Monocyte (primary cell): ENCODE results near the gene FOXD4L6.

- PRO-cap, 2 experiments = no peak in any of the 2 experiments
Observed at GRCh38 chr9:37283286-37284612, 138.7 kb upstream of the GRHPR start.

DNA sequence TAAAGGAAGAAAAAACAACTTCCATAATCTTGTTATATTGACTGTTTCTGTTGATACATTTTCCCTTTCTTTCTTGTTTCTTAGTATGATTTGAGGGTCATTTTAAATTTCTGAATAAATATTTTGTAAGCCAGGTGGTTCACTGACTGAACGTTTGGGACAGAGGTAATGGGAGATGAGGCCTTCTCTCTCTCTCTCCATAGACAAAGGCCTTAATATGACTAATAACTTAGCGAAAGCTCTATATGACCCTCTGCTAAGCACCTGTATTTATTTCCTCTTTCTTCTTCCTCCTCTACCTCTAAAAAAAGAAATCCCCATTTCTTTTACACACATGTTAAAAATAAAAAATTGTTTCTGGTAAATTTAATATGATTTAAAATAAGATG is 128.9 kb upstream of the GRHPR start:
- PRO-cap, 2 experiments = no peak in any of the 2 experiments

DNA sequence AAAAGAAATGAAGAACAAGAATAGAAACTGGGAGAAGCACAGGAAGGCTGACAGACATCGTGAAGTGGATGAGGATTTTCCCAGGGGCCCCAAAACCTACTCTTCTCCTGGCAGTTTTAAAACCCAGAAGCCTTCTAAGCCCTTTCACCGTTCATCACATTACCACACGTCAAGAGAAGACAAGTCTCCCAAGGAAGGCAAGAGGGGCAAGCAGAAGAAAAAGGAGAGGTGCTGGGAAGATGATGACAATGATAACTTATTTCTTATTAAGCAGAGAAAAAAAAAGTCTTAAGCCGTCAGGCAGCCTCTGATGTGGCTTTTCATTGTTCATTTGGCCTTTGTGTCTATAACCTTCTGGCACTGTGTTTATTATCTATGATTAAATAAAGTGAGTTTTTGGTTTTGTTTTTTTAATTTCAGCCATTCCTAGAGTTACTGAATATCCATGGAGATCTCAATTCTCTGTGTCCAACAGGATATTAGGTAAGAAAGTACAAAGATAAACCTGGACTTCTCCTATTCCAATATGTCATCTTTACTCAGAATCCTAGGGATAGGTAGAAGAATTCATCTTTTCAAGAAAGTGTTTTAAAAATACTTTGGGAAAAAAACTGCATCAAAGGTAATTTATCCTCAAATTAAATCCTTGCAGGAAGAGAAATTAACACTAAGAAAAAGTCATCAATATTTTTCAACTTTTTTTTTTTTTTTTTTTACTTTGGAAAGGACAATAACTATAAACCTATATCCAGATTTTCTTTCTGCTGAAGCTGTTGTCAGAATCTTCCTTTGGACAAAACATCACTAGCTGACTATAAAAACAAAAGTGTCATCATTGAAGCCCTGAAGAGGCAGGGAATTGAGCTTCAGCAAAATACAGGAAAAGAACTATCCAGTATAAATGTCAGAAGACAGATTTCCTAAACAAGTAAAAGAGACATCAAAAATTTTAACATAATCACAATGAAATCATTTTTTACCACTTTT is 65.2 kb upstream of the GRHPR start:
- PRO-cap, 2 experiments = no peak in any of the 2 experiments

DNA sequence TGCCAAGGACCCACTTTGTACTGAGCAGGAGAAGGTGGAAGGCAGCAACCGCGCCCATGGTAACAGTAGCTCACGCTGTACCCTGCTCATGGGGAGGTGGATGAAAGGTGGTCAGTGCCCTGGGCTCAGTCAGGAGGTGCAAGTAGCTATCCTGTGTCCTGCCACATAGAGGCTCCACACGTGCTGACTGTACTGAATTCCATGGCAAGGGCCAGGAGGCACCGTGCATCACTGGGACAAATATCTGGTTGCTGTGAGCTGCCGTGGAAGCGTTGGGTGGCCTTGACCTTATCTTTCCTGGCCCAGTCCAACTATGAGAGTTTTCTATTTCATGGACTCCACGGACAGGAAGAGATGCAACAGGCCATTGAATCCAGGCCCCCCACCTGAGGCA is 1.6 kb downstream of the GRHPR start:
- PRO-cap, 2 experiments = no peak in any of the 2 experiments

- PRO-cap, 2 experiments = no peak in any of the 2 experiments
Observed at GRCh38 chr9:37502422-37502674, 16.6 kb downstream of the POLR1E start.

- PRO-cap, 2 experiments = no peak in any of the 2 experiments
Observed at GRCh38 chr9:37575388-37575985, 693 bp downstream of the FBXO10 start.

DNA sequence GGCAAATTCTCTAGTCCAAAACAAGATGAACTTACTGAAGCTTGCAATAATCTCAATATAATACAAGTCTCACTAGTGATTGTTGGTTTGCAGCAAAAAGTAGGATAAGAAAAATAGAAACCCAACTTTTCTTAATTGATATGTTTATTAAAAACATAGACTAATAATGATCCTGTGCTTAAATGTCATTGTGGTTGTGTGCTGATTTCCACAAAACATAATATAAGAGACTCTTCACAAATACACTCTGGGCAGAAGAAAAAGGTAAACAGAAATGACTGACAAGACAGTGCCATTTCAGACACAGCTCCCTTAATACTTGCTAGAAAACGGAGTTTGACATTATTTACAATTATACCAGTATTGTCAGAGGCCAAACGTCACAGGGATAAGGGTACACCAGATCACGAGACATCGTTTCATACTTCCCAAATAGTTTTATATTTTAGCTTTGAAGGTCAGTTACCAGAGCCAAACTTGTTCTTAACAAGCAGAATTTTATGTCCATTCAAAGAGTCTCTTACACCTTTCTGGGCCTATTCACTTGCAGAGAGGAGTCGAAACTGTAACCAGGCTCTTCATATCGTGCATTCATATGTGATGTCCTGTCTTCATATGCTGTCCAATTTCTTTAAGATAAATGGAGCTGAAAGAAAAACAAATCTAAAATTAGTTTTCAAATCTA is 4.0 kb downstream of the TOMM5 start:
- PRO-cap, 2 experiments = no peak in any of the 2 experiments

GRCh38 chr9:37801120-37801943 is 735 bp downstream of the DCAF10 start:
- PRO-cap, 2 experiments = peak in 2 of 2 experiments; most common minus-strand start chr9:37801392 (in 2)

DNA sequence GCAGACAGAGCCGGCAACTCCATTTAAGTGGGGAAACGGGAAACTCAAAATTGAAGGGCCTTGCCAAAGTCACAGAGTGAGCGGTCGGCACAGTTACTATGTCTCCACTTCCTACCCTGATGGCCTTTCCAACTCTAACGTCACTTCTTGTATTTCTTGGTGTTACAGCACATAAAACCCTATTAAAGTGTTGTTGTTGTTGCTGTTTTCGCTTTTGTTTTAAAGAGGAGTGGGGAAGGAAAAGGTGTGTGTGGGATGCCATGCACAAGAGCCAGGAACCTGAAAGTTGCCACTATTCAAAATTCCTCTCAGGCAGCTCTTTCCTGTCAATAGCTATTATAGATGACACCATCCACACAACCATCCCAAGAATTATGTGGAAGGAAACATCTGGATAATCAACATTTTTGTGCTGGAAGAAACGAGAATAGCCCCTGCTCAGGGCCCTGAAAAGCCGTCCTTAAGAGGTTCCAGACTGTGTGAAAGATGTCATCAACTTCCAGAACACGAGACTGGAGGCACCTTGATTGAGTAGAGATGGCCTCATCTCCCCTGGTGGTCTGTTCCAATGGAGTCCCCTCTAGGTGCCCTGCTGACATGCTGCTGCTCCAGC is 79.3 kb downstream of the SHB start:
- PRO-cap, 2 experiments = no peak in any of the 2 experiments

DNA sequence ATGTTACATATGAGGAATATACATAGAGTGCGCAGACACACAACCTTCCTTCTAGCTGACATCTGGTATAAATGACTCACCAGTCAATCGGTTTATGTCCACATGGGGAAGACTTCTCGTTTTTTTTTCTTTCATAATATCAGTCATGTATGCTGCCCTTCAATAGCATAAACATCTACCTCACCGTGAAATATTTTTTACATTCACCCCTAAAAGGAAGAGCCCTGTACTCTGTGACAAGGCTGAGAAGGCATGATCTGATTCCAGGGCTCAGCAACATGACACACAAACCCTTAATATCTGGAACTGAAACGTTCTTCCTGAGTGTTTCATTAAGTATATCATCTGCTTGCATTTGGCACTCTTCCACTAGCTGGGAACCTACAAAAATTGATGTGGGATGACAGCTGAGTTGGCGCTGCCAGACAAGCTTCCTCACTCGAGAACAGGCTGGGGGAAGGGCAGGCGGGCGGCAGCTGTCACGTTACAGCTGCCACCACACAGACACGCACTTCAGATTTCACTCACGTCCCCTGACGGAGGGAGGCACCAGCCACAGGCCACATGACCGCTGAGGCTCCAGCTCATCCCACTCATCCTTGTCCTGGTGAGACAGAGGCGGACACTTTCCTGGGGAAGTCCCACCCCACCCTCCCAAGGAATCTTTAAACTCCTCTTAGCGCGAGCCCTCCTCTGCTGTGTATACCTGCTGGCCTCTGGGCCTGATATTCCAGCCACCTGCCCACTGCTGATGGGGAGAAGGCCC is 74.2 kb downstream of the SHB start:
- PRO-cap, 2 experiments = peak in 2 of 2 experiments; most common plus-strand start position 224 of the sequence (in 1); most common minus-strand start position 522 of the sequence (in 2)

DNA sequence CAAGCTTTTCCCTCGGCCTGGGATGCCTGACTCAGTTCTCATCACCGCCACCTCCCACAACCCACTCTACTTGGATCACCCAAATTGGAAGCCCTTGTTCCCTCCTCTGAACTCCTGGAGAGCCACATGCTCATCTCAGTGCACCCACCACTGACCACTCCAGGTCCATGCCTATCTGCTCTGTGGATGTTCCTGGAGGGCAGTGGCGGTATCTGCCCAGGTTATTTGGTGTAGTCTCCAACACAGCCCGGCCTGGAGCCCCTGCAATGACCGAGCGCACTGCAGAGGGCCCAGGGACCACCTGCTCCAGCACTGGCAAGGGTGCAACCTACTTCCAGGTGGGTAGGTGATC is 58.5 kb downstream of the SHB start:
- PRO-cap, 2 experiments = no peak in any of the 2 experiments

DNA sequence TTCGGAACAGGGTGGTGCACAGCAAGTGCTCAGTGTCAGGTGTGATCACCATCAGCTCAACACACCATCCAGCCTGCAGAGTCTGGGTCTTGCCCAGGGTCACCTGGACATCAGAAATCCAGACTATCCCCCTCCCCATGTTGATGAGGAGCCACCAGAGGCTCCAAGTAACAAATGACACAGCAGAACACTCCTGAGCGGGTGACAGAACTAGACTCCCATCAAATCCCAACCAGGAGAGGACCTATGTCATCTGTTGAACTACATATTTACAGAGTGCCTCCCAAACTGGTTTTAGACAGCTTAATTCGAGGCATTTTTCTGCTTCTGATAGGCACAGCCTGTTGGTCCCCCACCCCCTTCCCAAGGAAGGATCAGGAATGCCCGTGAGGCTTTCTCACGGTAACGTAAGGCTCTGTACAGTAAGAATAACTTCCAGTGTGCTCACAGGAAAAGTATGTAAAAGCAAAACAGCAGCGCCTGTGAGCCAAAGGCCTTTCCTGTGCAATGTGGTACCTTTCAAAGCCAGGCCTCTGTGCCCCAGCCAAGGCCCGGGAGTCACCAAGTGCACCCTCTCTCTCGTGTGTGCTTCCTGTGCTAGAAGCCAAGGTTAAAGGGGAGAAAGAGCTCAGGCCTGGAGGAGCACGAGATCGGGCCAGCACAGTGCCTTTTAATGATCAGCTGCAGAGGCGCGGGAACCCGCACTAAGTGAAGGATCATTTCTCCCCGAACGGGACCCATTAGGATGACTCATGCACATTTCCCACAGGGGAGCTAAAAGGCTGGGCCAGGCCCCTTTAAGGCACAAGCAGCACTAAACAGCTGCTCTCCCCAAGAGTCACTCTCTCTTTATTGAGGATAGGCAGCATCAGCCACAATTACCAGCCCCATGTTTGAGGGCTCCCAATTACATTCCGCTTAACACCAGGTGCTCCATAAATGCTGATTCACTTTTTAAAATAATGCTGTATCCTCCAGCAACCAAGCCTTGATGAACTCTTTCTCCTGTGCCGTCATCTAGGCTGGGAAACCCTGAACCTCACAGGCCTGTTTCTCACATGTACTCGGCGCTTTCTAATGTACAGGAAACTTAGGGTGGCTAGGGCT is 43.0 kb downstream of the SHB start:
- PRO-cap, 2 experiments = no peak in any of the 2 experiments

GRCh38 chr9:38067044-38068005 is 1.7 kb downstream of the SHB start:
- PRO-cap, 2 experiments = no peak in any of the 2 experiments

DNA sequence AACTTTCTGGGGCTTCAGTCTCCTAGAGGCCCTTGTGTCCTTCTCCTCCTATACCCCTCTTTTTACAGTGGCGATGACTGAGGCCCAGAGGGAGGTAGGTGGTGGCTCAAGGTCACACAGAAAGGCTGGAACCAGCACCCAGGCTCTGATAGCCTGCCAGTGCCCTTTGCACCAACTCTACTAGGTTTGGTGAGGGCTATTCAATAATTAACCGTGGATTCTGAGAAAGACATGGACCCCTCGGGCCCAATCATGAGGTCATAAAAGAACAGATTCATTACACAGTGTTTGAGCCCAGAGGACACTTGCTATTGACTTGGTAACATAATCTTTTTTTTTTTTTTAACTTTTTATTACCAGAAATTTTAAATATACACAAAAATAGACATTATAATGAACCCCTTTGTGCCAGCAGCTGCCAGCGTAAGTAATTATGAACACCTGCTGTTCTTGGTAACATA is 6.1 kb upstream of the ALDH1B1 start:
- PRO-cap, 2 experiments = no peak in any of the 2 experiments

- PRO-cap, 2 experiments = no peak in any of the 2 experiments
Observed at GRCh38 chr9:38388851-38389656, 3.4 kb upstream of the ALDH1B1 start.

DNA sequence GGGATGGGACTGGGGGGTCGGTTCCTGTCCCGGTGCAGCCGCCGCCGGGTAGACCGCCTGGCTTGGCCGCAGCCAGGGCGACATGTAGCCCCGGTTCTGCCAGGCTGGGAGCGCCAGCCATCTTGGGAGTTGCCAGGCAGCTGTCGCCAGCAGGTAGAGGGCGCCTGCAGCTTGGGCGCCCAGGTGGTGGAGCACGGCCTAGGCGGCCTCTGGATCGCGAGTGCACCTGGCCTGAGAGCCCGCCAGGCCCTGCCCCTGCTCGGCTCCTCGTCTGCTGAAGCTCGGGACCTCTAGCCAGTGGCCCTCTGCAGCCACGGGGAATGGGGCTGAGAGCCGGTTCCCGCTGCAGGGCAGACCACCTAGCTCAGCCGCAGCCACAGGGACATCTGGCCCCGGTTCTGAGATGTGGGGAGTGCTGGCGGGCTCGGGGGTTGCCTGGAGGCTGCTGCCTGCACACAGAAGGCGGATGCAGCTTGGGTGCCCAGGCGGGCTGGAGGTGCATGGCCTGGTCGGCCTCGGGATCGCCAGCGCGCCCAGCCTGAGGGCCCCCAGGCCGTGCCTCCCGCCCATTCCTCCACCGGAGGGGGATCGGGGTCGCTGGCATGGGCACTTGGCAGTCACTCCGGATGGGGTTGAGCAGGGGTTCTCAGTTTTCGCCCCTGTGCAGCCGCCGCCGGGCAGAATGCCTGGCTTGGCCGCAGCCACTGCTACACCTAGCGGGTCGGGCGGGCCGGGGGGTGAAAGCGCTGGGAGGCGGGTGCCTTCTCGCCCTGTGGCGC is 663 bp upstream of the ANKRD18A start:
- PRO-cap, 2 experiments = no peak in any of the 2 experiments

GRCh38 chr9:40938965-40940030 is 189.2 kb downstream of the FOXD4L6 start:
- PRO-cap, 2 experiments = no peak in any of the 2 experiments

- PRO-cap, 2 experiments = no peak in any of the 2 experiments
Observed at GRCh38 chr9:41128546-41128943, at the start of gene FOXD4L6. Gene FOXD4L6 (minus strand): TSS chr9:41128681.

GRCh38 chr9:41654903-41655649 is 466.0 kb upstream of the ZNG1F start:
- PRO-cap, 2 experiments = no peak in any of the 2 experiments

DNA sequence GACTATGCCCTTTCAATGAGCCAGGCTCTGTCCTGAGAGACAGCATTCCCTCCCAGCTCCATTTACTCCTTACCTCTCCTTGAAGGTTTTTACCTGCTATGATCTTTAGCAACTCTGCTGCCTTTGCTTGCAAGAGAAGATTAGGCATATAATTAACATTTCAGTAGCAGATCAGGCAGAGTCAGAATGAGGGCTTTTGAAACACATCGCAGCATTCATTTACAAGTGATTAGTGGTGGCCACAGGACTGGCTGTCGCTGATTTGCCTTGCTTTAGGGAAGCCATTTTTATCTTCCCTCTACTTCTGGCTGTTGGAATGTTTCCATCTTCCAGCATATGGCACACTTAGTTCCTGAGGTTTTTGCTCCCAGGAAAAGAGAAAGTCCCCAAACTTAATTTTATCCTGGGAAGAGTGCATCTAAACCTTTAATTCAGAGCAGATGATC is 124.0 kb downstream of the SPATA31A6 start:
- PRO-cap, 2 experiments = no peak in any of the 2 experiments